Parotid gland (tissue), 1 donor: ENCODE measurements around a stretch of chr14.

DNA sequence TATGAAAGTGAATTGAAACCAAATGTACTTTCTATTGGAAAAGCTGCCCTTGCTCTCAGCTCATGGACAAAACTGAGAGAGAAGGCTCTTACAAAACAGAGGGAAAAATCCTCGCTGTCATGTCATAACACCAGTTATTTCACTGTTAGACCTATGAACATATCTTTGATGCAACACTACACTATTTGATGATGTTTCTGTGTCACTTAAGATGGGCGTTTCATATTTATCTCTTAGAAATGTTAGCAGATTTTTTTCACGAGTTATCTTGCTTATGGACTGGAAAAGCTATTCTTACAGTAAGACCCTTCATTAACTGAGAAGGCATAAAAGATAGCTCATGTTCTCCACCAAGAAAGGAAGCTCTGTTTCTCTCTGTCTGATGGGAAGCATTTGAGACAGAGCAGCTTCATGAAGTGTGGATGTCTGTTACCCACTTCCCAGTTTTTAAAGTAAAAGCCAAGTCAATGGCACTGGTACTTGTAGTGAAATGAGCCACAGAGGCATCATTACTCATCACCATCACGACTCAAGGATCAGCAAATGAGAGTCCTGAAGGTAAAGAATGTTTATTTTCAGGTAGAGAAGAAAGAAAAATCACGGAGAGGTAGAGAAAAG lies 483.9 kb downstream of the ZFP36L1 start:
- PRO-cap, result no peak

DNA sequence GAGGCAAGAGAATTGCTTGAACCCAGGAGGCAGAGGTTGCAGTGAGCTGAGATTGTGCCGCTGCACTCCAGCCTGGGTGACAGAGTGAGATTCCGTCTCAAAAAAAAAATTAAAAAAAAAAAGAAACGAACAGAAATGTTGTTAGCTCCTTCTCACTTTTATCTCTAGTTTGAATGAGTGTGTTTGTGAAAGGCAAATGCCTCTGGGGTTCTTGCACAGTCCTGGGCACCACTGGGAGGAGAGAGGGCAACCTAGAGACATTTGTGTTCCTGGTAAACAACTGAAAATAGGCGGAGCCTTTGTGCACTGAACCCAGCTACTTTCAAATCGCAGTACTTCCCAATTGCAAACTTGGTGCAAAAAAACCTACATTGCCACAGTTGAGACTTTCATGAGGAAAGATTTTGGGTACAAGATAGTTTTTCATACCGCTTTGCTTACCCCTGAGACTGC lies 430.1 kb downstream of the ZFP36L1 start:
- PRO-cap, result no peak

DNA sequence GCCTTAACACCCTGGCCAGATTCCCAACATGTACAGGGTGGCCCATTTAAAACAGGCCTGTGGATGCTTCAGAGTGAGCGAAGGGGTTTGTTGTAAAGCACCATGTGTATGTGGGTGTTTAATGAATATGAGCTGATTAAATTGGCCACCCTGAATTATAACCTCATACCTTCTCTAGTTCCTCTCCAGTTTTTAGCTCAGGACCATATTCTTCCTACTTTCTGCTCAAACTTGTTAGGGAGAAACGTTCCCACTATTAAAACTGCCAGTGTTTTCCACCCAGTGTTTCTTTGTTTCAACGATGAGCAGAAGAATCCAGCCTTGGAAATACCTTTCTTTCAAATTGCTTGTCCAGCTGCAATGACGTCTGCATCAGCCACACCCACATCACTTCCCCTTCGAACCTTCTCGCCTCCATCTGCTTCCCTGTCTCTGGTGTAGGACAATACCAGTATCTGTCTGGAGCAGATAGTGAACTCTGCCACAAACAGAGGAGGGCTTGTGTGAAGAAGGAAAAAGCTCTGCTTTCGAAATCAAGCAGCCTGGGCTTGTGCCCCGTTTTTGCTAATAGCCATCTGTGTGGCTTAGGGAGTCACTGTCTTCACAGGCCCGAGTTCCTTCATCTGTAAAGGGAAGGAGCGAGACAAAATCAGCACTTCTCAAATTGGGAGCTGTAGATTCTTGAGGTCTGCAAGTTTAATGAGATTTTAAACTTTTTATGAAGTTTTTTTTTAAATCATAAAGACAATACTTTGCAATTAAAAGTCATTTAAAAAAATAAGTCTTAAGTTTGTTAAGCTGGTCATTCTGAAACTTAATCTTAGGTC lies 415.5 kb downstream of the ZFP36L1 start:
- PRO-cap, result no peak

GRCh38 chr14:68401720-68402169 lies 391.1 kb downstream of the ZFP36L1 start:
- PRO-cap, result no peak

DNA sequence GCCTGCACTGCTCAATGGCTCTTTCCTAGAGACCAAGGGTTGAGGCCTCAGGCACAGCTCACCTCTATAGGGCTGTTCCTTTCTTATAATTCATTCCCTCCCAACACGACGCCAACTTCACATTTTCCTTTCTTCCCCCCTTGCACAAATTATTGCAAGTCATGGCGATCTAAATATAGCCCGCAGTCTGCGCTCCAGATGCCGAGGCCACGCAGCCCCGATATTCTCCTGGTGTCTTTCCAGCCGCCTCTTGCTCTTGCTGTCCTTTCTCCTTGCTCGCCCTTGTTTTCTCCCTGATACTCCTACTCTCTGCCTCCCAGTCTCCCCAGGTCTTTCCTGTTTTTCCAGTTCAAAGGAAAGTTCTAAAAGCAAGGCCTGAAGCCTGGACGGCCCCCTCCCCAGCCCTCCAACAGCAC lies 140.8 kb downstream of the ZFP36L1 start:
- PRO-cap, result no peak

DNA sequence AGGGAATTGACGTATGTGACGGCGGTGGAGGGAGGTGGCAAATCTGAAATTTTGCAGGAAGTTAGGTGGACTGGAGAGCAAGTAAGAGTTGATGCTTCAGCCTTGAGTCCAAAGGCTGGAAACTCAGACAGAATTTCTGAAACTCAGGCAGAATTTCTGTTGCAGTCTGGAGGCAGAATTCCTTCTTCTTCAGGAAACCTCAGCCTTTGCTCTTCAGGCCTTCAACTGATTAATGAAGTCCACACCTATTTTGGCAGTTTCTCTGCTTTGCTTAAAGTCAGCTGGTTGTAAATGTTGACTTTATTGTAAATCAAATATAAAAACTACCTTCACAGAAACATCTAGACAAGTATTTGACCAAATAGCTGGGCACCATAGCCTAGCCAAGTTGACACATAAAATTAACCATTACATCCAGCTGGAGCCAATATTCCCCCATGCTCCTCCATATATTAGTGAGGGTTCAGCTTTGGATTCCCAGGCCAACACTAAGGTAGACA lies 125.7 kb downstream of the ZFP36L1 start:
- PRO-cap, result no peak

GRCh38 chr14:68679695-68680231 lies 113.1 kb downstream of the ZFP36L1 start:
- PRO-cap, result no peak

DNA sequence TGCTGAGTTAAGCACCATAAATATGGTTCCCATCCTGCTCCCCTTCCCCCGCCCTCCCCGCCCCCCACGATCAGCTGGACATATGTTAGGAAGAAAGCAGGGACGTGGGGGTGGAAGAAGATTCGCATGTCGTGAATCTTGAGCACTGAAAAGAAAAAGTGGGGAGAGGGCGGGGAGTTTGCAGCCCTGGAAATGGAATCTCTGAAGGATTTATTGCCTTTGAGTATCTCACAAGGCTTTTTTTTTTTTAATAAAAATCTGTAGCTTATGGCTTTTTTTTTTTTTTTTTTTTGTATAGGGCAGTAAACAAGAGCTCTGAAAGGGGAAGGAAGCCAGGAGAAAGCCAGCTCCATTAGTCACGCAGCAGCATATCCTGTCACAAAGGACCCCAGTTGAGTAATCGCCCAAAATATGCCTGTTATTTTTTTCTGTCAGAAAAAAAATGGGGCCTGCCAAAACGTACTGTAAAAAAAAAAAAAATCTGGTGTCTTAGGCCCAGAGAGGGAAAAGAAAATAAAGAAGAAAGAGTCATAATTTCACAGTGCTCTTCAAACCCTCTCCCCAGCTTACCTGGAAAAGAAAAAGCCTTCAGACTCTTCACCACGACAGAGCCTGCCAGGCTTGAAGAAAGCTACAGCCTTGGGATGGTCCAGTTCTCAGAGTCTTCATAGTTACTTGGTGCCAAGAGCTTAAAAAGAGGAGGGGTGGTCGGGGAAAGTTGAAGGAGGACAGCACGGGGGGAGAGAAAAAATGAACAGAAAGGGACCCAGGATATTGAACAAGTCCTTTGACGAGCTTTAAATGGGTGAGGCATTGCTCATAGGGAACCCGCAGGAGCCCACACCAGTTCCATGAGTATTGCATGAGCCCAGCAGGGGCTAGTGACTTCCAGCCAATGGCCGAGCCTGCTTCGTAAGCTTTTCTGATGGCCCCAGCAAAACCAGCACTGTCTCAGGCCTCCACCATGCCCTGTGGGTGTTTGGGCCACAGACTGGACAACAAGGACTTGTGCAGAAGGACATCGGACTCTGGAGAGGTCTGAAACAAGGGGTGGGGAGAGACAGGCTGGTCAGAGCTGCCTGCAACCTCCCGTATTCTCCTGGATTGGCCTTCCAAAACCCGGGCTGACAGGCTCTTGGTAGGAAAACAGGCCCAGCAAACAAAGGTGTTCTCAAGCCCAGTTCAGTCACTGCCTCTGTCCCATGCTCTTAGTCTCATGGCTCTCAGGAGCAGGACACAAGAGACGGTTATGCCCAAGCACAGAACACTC lies 109.8 kb downstream of the ZFP36L1 start:
- PRO-cap, result no peak

DNA sequence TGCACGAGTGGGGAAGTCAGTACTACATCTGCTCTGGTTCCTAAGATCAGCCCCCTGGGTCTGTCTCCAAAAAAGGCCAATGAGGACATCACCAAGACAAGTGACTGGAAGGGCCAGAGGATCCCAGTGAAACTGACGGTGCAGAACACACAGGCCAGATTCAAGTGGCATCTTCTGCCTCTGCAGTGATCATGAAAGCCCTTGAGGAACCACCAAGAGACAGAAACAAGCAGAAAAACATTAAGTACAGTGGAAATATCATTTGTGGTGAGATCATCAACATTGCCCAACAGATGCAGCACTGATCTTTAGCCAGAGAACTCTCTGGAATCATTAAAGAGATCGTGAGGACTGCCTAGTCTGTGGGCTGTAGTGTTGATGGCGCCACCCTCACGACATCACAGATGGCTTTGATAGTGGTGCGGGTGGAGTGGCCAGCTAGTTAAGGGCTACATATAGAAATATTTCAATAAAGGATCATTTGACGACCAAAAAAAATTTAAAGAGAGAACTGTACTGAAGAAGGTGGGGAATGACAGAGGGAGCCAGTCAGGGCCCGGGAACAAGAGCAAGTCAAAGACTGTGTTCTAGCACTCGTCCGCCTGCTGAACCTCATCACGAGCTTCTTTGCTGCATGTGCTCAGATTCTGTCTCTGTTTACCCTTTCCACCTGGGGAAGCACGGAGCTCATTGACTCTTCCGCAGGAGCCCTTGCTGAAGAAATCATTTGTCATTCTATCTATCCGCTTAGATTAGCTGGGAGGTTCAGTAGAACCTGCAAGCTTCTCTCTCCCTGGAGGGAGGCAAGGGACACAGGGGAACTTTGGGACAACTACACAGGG lies 99.5 kb downstream of the ZFP36L1 start:
- PRO-cap, result no peak

- PRO-cap, result no peak
These were observed 81.4 kb downstream of the ZFP36L1 start for GRCh38 chr14:68711227-68712168.

DNA sequence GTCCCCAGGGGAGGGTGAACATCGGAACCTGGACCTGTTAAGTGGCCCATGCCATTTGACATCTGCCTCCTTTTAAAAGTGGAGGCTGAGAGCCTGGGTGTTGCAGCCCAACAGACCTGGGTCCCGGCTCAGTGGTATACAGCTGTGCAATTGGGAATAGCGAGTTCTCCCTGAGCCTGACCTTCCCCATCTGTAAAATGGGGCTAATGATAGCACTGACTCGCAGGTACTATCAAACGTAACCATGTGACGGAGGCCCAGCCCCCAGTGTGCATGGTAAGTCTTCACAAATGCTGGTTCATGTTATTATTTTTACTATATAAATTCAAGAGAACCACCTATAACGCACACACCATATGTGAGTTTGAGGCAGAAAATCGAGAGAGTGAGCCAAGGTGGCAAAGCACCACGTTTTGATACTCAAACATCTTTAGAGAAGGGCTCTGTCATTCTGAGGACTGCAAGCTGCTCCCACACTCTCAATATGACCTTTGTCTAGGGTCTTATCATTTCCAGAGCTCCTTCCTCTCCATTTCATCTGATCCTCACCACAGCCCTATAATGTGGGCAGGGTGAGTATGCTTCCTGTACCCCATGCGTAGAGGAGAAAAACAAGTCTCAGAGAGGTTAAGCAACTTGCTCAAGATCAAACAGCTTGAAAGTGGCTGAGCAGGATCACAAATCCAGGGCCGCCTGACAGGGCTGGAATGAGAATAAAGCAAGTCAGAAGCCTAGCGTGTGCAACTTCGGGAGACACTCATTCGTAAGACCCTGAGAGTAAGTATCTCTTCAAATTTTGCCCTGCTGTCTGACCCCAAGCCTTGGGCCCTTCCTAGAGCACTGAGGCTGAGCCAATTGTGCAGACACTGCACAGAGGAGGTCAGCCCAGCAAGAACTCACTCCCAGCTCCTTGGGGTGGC lies 10.9 kb downstream of the ZFP36L1 start:
- PRO-cap, result no peak

DNA sequence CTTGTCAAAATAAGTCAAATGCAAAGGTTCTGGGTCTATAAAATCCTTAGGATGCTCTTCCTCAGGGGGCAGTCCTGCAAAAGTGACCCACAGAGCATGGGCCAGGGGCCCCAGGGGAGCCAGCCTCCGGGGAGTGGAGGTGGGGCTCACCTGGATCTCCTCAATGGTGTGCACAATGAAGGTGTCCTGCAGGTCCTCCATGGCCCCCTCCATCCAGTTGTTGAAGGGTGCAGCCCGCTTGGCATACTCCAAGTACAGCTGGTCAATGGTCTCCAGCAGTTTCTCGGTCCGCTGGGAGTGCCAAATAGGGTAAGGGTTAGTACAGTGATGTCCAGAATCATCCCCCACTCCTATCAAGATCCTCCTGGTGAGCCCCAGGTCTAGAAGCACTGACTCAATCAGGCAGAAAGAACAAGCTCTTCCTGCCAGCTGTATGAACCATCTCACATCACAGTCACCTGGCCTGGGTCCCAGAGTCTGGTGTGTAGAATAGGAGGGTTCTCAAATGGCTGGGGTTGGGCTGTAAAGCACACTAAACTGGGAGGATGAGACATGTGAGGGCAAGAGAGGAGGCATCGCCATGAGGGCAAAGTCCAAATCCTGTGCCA lies 91.3 kb upstream of the ZFP36L1 start:
- PRO-cap, result no peak

DNA sequence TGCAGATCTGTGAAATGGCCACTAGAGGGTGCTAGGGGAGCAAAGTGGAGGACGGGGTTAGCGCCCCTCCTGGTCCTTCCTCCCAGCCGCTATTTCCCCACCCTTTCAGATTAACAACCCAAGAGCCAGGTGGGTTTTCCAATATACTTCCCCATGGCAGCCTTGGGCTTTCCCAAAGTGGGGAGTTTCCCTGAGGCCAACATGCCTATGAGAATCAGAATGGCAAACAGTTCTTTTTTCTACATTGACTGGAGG lies 67.4 kb downstream of the ACTN1 start:
- PRO-cap, result no peak

- PRO-cap, result no peak
These were observed 56.3 kb downstream of the ACTN1 start for GRCh38 chr14:68922620-68923325.

- PRO-cap, result no peak
These were observed 46.5 kb downstream of the ACTN1 start for GRCh38 chr14:68932557-68933112.

DNA sequence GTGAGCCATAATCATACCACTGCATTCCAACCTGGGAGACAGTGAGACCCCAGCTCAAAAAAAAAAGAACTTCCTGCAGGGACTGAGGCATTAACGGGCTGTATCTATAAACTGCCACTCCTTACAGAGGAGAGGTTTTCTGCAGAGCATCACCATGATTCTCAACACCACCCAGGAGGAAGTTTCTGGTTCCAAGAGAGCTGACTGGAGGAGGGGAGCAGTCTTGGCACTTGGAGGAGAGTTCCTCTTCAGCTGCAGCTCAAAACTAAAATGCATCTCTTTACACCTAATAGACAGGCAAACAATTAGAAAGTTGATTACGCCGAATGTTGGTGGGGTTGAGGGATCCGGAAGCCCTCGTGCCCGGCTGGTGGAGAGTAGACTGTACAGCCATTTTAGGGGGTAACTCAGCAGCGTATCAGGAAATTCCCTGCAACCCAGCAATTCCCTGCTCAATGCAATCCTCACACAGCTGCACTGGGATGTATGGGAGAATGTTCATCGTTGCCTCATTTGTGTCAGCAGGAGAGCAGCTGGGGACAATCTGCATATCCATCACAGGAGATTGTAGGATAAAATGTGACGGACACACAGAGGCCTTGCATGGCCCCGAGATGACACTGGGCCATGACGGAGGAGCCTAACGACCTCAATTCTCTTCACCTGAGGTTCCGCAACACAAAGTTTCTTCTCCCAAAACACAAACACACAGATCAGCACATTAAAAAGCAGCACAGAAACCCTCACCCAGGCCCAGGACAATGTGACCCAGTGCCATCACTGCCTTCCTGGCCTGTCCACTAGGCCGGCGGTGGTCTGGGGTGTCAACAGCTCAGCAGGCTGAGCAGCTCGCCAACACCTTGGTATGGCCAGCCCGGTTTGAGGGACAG lies 36.5 kb downstream of the ACTN1 start:
- PRO-cap, result no peak

DNA sequence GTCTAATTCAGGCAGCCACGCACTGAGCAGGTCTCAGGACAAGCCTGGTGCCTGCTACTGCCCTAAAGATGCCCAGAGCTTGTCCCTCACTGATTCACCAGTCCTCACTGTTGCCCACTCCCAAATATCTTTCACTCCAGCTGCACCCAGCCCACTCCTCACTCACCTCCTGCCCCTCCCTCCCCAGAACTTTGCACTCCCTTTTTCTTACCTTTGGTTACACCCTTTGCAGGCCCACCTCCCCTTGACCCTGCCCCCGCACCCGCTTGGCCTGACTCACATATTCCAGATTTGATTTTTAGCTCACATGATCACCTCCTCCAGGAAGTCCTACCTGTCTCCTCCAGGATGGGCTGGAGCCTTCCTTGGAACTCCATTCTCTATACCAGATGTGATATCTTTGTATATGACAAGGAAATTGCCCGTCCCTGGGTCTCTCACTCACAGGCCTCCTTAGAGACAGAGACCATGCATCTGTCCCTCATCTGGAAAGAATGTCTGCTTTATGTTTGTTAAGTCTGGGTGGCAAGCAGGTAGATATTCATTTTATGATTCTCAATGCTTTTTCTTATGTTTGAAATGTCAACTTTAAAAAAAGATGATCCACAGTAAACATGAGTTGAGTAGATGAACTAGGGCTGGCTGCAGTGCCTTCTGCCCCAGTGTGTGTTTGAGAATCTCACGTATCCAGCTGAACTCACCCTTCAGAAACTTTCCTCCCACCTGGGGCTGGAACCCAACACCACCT lies 16.1 kb downstream of the ACTN1 start:
- PRO-cap, result no peak

DNA sequence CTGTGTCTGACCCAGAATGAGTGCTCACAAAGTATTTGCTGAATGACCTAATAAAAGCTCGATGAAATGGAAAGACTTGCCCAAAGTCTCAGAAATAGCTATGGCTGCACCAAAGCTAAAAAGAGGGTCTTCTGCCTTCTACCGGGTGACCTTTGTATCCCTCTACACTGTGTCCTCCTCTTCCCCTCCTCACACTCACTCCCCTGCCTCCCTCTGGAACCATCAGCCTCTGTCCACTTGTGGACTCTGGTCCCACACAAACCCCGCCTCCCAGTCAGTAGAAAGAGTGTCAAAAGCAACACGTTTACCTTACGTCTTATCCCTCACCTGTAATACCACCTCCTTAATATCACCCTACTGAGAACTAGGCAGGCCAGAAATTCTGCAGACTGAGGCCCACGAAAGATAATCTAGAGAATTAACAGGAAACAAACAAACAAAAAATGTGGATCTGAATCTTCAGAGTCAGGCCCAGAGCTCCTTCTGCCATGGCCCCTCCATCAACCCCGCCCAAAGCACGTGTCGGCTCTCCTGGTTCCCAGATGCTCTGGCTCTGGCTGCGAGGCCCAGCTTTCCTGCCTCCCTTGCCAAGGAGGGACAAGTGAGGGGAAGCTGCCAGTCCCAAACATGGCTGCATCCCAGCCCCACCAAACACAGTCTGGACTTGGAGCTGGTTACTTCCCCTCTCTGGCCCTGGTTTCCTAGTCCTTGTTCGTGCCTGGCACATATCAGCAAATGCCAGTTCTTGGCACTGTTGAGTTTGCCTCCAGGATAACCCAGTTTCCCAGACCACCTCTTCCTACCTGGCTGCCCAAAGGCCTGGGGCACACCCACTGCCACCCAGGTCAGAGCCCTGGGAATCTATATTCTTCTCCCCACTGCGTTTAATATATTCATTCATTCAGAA lies 2.8 kb downstream of the ACTN1 start:
- PRO-cap, result bidirectional peak, plus-strand start at position 590 of the sequence, minus-strand start at position 549 of the sequence; bidirectional peak, plus-strand start at position 650 of the sequence, minus-strand start at position 660 of the sequence

DNA sequence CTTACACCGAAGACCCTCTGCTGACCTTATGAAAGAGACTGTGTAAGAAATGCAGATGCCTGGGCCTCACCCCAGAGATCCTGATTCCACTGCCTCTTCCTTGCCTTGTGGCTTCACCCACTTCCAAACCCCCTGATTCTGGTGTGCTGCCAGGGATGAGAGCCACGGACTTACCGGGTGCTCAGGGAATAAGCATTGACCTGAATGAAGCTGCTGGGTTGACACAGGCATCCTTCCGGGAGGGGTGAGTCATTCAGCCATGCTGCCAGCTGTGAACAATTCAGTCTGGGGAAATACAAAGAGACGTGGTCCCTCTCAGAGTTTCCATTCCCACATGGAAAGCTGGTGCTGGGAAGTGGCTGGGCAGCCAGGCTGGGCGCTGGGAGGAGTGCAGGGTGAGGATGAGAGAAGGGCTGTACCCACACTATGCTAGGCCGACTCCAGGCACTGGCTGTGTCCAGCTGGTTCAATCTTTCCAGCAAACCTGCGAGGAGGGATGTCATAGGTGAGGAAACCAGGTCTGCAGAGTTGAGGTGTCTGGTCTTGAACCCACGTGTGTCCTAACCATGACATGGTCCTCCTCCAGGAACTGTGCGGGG lies 26.6 kb upstream of the ACTN1 start:
- PRO-cap, result unidirectional peak, plus-strand start at position 327 of the sequence; unidirectional peak, plus-strand start at position 393 of the sequence

DNA sequence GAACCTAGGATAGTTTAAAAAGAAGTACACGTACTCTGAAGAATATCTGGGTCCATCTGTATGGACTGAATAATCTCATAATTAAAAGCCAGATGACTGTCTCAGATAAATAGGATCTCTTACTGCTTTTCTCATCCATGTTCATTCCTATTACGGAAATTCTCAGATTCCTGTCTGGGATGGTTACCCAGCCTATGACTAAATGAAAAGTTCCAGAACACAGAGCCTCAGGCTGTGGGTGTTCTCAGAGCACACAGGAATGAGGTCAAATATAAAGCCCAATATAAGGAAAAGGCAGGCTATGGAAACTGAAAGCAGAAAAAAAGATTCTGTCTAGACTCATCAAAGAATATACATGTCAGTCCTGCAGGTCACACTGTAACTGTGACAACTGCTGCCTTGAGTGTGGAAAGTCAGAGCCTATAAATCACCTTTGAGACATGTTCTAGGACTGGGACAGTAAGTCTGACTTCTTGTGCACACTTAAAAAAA lies 64.4 kb downstream of the DCAF5 start:
- PRO-cap, result no peak